Pulmonary artery (tissue), 1 donor: ENCODE measurements around a stretch of chr21.

- PRO-cap = no peak
Measured at GRCh38 chr21:36704985-36705697, 6.2 kb downstream of the SIM2 start.

DNA sequence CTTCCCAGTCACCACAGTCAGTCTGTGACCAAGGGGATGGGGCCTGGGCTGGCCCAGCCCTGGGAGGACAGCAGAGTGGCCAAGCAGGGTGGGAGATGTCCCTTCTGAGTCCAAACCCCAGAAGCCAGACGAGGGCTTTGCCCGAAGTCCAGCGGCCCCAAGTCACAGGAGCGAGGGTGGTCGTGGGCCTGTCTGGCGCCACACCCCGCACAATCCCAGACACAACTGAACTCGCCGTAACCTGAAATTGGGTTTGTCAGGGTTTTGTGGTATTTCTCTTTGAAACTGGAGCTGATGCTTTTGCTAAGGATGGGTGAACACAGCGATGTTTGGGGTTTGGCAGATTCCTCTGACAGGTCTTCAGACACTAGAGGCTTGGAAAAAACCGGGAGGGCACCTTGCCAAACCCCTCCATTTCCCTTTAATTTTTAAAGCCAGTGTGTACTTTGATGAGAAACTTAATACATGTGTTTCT is 29.8 kb downstream of the SIM2 start:
- PRO-cap = no peak

- PRO-cap = no peak
Measured at GRCh38 chr21:37060077-37060835, 12.6 kb downstream of the PIGP start.

- PRO-cap = no peak
Measured at GRCh38 chr21:37243293-37243545, 23.9 kb downstream of the VPS26C start.

- PRO-cap = bidirectional peak, plus-strand start at chr21:37258452, minus-strand start at chr21:37258334
Measured at GRCh38 chr21:37257932-37258526, 9.1 kb downstream of the VPS26C start.

DNA sequence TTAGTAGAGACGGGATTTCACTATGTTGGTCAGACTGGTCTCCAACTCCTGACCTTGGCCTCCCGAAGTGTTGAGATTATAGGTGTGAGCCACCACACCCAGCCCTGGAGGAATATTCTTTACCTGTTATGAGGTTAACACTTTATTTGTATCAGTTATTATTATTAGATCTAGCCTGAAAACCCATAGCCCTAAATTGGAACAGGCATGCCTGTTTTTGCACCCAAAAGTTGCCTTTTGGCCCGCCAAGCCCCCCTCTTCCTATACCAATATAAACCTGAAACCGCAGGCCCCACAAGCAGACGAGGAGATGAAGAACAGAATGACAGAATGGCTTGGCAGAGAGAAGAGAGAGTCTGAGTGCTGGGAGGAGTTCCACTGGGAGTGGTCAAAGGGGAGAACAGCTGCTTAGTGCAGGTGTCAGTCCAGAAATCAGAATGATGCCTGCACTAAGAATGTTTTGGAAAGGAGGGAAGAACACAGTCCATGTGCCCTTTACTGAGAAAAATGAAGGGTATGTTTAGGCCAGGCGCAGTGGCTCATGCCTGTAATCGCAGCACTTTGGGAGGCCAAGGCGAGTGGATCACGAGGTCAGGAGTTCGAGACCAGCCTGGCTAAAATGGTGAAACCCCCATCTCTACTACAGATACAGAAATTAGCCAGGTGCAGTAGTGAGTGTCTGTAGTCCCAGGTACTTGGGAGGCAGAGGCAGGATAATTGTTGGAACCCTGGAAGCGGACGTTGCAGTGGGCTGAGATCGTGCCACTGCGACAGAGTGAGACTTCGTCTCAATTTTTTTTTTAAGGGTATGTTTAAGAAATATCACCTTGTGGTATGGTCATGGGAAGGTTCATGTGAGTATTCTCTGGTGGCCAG is 9.4 kb downstream of the DYRK1A start:
- PRO-cap = no peak

DNA sequence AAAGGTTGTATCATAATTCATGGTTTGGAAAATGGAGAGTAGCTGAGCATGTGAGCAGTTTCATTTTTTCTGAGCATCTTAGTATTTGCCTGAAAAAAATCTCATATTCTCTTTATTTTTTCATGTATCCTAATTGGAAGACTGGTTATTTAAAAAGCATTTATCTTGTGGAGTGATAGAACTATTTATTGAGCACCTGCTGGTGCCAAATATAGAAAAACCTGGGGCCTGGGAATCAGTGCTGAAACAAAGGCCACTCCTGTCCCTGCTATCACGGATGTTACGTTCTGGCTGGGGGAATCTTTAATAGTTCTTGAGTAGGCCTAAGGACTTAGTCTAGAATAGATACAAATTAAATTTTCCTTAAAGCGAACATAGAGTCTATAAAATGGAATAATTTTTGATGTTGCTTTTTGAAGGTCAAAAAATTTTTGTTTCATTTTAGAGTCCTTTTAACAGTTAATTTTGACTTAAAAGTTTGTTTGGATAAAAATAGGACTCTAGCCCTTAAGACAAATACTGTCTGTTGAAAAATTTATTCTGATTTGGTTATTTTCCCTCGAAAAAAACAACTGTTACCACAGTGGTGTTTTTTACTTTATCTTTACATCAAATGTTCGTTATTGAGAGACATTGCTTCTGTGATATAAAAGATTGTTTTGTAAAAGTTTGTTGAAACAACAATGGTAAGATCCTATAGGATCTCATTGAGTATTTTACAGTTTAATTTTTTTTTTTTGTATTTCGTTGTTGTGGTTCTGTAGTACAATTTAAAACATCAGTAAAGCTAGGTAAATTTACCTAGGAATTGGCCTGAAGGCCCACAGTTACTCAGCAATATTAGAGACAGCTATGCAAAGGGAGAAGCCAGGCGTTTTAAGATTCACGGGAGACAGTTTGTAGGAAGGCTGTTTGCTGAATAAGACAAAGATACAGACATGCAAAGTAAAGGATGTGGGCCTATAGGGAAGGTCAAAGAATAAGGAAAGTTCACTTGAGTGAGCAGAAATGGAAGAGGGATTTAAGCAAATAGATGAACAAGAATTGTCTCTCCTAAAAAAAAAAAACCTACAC is 13.4 kb downstream of the DYRK1A start:
- PRO-cap = no peak

DNA sequence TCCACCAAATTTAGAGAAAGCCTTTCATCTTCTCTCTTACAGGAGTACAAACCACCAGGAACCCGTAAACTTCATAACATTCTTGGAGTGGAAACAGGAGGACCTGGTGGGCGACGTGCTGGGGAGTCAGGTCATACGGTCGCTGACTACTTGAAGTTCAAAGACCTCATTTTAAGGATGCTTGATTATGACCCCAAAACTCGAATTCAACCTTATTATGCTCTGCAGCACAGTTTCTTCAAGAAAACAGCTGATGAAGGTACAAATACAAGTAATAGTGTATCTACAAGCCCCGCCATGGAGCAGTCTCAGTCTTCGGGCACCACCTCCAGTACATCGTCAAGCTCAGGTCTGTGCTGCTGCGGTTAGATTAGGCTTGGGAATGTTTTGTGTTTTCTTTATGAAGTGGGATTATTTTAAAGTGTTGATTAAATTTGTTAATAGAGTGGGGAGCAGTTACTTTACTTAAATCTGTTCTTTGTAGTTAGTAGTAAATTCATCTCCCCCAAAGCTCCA is 138.7 kb downstream of the DYRK1A start:
- PRO-cap = no peak

DNA sequence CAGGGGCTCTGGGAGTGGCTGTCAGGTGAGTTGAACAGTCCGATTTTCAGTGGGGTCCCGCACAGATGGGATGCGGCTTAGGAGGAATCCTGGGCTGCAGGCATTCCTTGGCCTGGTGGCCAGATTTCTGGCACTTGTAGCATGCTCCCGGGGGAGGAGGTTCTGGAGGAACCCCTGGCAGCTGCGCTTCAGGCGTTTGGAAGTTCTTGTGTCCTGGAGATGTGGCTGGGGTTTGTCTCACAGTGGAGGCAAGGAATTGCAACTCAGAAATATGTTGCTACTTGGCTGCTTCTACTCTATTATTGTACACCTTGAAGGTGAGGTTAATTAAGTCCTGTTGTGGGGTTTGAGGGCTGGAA is 223.7 kb downstream of the DYRK1A start:
- PRO-cap = no peak

GRCh38 chr21:37627070-37627700 is 260.6 kb downstream of the DYRK1A start:
- PRO-cap = no peak

DNA sequence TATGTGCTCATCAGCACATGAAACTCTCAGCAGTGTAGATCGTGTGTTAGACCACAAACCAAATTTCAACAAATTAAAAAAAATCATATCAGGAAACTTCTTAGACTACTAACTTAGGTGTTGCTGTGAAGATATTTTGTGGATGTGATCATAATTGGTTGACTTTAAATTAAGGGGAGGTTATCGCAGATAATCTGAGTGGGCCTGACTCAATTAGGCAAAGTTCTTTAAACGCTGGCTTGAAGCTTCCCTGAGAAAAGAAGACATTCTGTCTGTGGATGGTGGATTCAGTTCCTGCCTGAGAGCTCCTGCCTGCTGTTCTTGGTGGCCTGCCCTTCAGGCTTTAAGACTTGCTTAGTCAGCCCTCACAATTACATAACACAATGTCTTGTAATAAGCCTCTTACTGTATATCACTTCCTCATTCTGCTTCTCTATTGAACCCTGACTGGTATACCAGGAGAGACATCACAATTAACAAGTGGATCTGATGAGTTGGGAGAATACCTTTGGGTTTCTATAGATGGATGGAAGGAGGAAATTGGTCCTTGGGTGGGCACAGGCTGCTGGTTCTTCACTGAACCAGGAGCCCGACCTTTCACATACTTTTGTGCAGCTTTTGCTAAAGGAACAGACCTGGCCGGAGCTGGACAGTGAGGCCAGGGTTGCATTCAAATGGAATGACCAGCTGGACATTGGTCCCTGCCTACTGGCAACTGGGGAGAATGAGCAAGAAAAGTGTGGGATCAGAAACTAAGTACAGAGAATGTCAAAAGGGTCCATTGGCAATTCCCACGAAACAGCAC is 50.2 kb downstream of the KCNJ6 start:
- PRO-cap = no peak

DNA sequence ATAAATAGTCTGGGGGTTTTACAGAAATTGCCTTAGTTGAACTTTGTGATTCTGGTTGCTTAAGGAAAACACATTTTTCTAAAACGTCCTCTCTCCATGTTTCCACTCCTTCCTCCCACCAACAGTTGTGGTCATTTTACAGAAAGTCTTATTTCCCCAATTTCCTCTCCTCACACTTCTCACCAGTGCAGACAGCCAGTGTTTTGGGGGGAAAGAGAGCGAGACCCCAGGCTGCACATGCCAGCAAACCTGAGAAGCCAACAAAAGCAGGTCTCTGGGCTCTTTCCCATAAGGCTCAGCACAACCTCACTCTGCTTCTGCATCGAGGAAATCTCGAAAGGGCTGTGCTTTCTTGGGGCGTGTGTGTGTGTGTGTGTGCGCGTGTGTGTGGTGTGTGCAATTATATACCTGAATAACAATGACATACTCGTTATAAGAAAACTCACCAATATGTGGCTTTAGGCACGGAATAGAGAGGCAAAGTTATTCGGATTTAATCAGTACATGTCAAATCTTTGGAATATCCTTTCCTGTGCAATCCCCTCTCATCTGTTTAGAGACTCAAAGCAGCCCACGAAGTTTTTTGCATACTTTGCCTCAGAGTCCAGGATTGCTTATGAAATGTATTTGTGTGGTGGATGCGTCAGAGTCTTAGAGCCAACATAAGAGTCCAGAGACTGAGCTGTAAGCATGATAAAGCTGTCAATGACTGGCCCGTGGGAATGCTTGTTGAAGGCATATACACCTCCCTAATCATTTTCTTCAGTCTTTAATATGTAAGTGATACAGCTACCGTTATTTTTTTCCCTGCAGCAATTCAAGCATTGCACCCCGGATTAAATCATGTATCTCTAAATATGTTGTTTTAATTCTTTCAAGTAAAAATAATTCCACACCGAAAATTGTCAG is 2.1 kb downstream of the KCNJ15 start:
- PRO-cap = no peak

DNA sequence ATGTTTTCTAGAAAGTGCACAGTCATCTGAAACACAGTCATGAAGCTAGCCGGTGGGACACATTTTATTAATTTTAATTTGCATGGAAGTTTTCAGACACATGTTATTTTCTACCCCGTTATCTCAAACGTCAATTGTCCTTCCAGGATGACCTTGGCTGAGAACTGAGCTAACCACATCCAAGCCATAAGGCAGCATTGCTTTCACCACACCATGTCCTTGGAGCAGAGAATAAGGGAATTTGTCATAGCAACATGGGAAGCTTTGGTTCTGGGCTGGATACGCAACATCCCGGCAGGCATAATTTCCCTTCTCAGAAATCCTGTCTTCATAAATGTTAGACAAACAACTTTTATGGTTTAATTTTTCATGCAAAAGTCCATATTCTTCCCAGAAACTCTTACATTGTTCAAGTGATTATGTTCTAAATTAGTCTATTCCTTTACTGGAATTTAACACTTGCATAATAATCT is 51.7 kb downstream of the KCNJ15 start:
- PRO-cap = no peak

- PRO-cap = no peak
Measured at GRCh38 chr21:38448573-38448914, 49.7 kb downstream of the ERG start.

GRCh38 chr21:38460368-38460990 is 37.8 kb downstream of the ERG start:
- PRO-cap = no peak

GRCh38 chr21:38488958-38489150 is 9.4 kb downstream of the ERG start:
- PRO-cap = no peak

DNA sequence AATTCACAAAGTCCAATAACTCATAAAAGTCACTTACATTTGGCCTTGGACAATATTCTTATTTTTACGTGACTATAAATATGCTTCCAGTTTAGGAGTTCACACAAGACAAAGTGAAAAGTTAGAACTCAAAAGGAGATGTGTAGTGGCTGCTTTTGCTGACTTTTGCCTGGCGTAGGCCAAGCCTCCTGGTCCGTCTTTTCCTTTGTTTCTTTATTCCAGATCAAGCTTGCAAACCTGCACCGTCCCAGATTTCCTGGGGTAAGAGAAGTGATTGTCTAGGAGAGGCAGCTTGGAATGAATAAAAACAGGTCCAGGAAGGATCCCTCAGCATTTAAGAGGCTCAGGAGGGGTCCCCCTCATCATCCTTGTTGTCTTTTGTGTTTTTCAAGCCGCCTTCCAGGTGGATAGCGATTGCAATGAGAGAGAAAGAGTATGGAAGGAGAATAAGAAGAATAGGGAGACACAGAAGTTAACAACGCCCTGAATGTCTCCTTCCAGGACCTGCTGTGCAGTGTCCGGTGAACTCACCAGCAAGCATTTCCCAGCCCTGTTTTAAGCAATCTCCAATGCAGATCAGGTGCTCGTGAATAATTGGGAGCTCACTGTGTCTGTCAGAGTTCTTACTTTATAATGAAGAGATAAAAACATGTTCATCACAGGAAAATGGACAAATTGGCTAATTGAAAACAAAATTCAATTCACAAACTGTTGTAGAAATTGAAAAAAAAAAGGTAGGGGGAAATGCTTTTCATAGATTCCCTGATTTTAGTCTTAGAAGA is 8.6 kb downstream of the ERG start:
- PRO-cap = unidirectional peak, minus-strand start at position 529 of the sequence

GRCh38 chr21:38661595-38662139 is 144.1 kb upstream of the ETS2 start:
- PRO-cap = no peak

DNA sequence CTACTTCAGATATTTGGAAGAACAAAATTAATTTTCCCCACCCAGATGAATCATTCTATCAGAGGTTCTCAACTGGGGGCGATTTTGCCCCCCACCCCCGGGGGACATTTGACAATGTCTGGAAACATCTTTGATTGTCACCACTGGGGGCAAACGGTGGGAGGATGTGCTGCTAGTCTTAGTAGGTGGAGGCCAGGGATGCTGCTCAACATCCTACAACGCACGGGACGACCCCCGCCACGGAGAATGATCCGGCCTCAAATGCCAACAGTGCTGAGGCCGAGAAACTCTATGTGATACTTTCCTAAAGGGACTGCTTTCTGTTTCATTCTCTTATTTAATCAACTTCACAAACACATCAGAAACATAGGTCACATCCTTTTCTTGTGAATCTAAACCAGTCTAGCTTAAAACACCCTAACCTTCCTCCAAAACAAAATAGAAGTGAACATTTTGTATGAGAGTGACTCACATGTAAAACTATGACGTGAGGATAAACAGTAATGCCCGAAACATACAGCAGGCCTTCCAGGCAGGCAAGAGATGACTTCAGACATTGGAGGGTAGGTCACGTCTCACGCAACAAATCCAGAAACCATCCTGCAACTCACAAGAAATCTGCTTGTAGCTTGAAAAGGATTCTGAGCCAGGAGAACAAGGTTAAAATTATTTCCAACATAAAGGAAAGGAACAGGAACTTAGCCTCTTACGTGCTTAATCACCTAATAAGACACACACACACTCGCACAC is 37.2 kb upstream of the ETS2 start:
- PRO-cap = no peak

DNA sequence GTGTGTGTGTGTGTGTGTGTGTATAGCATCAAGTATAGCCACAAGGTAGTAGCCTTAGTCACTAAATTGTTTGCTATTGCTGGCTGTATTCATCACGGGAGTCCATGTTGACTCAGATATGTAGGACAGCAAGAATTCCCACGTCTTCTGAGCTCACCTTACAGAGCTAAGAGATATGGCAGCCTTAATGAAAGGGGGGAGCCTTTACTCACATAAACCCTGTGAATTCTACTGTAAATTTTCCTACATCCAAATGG is 9.4 kb downstream of the ETS2 start:
- PRO-cap = no peak